AG09309 (cell line): ENCODE measurements around a stretch of chr9.

- RRBS: 0% methylated on average over 2 of the region's 23 CpGs
Observed at GRCh38 chr9:128946933-128947319, 477 bp downstream of the DOLK start.

DNA sequence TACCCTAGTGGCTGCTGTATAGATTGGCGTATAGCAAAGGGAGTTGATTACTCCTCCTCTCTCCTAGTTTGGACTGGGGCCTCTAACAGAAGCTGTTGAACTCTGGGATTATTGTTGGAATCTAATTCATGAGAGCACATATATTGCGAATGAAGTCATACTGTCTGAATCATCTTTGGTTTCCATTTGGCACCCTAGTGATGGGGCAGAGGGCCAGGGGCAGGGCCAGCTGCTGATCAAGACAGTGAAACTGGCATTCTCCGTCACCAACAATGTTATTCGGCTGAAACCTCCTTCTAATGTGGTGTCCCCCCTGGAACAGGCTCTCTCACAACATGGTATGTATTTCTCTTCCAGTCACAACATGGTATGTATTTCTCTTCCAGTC lies 40.3 kb downstream of the SH3GLB2 start:
- RRBS: no CpG with 5 or more reads among the region's 4 CpGs

- RRBS: no CpG with 5 or more reads among the region's 3 CpGs
Observed at GRCh38 chr9:129038507-129038898, 2.1 kb downstream of the MIGA2 start.

DNA sequence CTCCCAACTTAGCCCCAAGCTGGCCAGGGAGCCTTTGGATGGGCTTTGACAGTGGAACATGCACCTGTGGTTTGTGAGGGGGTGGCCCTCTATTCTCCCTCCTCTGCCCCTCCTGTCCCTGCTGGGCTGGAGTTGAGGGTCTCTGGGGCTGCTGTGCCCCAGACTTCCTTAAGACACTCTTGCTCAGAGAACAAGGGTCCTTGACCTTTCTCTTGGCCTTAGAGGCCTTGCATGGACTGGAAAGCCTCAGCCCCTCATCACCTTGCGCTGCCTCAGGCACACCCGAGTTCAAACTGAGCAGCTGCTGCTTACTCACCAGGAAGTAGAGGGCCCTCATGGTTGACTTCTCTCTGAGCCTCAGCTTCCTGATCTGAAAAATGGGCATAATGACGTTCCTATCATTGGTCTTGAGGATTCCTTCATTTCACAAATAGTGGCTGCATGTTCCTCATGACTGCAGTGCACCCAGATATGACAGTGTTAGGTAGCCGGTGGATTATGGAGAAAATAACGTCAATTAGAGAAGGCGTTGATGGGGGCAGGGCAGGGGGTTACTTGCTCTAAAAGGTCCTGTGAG lies 28.7 kb downstream of the IER5L start:
- RRBS: no CpG with 5 or more reads among the region's 6 CpGs

DNA sequence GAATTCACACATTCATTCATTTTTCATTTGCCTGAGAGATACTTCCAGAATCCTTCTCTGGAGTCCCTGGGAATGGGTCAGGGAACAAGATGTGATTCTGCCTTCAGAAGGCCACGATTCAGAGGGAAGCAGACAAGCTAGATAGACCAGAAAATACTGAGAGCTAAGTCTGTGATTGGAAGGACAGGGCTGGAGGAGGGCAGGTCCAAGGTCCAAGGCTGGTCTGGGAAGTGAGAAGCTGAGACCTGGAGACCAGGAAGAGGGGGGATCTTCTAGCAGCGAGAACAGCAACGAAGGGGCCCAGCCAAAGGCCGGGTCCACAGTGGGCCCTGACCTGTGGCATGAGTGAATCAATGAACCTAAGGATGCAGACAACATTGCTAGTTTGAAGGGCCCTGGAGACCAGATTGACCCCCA lies 4.1 kb upstream of the IER5L start:
- RRBS: no CpG with 5 or more reads among the region's 4 CpGs

DNA sequence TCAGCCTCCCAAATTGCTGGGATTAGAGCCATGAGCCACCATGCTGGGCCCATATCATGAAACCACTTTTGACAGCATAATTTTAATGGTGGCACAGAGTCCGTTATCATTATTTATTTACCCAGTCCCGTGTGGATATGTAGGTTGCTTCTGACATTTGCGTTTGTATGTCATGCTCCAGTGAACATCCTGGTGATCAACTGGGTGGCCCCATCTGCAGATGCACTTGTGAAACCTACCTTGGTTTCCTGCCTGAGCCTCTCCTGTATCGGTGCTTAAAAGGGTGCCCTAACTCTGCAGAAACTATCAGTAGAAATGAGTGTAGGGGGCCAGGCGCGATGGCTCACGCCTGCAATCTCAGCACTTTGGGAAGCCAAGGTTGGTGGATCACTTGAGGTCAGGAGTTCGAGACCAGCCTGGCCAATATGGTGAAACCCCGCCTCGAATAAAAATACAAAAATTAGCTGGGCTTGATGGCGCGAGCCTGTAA lies 92.1 kb upstream of the IER5L start:
- RRBS: no CpG with 5 or more reads among the region's 12 CpGs

DNA sequence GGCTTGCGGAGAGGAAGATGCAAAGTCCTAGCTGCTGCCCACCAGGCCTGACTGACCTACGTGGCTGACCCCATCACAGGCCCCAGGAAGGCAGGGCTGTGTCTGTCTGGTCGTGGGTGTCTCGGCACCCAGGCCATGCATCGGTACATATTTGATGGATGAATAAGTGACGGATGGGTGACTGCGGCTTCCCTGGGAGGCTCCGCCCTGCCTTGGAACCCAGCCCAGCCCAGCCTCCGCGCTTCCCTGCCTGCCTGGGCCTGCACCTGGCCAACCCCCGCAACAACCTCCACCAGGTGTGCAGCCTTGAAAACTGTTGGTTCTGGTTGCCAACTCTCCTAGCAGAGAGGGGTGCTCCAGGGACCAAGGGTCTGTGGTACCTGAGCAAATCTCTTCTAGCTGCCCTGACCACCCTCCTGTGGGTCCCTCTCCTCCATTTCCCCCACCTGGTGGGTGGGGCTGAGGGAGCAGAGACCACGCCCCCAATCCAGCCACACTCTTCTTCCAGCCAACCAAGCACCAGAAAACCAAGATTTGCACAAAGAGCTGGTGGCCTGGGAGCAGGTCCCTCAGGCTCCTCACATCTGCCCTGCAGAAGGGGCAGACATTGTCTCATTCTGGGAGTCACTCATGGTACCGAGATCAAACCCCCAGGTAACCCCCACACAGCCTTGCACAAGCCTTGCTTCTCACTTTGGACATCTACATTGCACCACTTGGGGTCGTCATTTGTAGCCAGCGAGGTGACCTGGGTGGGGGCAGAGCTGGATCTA lies 100.5 kb upstream of the IER5L start:
- RRBS: no CpG with 5 or more reads among the region's 15 CpGs

GRCh38 chr9:129412911-129413870 lies 207.7 kb downstream of the C9orf50 start:
- RRBS: 3% methylated on average over 35 of the region's 86 CpGs

- RRBS: 96% methylated on average over 3 of the region's 37 CpGs
Observed at GRCh38 chr9:129451057-129452254, 169.4 kb downstream of the C9orf50 start.

- RRBS: no CpG with 5 or more reads among the region's 10 CpGs
Observed at GRCh38 chr9:129494209-129494862, 126.6 kb downstream of the C9orf50 start.

- RRBS: no CpG with 5 or more reads among the region's 23 CpGs
Observed at GRCh38 chr9:129630569-129631328, 4.8 kb downstream of the NTMT1 start.

- RRBS: no CpG with 5 or more reads among the region's 32 CpGs
Observed at GRCh38 chr9:129631329-129632304, 5.7 kb downstream of the NTMT1 start.

- RRBS: no CpG with 5 or more reads among the region's 33 CpGs
Observed at GRCh38 chr9:129639834-129640888, 1.8 kb downstream of the ASB6 start.

GRCh38 chr9:129665930-129666526 lies 581 bp downstream of the PRRX2 start:
- RRBS: 2% methylated on average over 24 of the region's 69 CpGs

DNA sequence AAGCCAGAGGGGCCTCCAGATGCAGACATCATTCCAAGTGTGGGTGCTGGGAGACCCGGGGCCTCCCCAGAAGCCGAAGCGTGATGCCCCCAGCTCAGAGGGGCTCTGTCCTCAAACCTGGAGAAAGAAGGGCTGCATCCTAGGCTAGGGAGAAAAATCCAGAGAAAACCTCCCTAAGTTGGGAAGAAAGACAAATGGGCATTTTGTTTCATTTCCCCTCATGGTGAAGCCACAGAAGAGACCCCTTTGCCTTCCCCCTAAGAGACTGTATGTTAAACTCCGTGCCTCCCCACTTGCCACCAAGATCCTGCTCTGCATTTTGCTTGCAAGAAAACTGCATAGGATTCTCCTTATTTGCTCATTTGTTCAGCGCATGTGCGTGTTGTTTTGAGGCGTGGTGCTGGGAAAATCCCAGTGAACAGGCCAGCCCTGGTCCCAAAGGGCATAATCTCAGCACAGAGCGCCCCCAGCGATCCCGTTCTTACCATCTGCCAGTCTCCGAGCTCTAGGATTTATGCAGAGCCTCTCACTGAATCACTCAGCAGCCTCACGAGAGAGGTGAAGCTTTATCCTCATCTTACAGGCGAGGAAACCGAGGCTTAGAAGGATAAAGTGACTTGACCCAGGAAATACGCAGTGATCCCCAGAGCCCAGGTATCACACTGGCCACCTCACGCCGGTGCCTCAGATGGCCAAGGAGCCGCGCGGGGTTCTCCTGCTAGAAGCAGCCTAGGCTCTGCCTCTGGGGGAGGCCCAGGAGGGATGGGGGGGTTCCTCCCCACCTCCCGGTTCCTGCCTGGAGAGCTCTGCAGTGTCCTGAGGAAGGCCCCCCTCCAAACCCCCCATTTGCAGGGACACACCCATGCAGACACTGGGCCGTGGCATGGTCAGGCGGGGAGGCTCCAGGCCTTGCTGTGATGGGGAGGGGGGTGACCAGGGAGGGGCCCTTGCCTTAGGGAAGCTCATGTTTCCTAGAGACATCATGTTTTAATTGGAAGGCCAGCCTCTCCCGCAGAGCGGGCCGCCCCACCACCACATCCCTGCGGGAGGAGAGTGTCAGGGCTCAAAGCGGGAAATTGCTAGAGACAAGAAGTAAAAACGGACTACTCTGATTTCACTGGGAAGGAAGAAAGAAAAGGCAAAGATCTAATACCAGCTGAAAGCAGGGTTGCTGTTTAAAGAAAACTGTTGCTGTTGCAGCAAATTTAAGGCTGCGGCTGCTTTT lies 11.7 kb downstream of the PRRX2 start:
- RRBS: no CpG with 5 or more reads among the region's 30 CpGs

- RRBS: 3% methylated on average over 7 of the region's 36 CpGs
Observed at GRCh38 chr9:129712263-129713238, 40.3 kb downstream of the PTGES start.

- RRBS: no CpG with 5 or more reads among the region's 1 CpG
Observed at GRCh38 chr9:129763150-129763558, 10.3 kb upstream of the PTGES start.

DNA sequence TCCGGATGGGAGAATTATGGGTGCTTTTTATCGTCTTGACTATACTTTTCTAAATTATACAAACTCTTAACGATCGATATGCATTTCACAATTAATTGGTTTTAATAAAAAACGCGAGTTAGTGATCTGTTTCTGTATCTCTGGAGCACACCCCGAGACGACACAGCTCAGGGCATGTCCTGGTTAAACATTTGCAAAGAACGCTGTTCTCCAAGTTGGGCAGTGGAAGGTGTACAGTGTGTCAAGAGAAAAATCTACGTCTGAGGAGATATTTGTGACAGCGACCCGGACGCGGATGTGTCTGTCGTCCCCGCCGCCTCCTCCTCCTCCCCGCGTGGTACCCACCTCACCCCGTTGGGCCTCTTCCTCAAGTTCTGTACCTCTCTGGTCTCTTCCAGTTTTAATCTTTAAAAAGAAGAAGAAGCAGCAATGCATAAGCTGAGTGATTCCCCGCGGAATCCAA lies 682 bp downstream of the C9orf78 start:
- RRBS: no CpG with 5 or more reads among the region's 22 CpGs

DNA sequence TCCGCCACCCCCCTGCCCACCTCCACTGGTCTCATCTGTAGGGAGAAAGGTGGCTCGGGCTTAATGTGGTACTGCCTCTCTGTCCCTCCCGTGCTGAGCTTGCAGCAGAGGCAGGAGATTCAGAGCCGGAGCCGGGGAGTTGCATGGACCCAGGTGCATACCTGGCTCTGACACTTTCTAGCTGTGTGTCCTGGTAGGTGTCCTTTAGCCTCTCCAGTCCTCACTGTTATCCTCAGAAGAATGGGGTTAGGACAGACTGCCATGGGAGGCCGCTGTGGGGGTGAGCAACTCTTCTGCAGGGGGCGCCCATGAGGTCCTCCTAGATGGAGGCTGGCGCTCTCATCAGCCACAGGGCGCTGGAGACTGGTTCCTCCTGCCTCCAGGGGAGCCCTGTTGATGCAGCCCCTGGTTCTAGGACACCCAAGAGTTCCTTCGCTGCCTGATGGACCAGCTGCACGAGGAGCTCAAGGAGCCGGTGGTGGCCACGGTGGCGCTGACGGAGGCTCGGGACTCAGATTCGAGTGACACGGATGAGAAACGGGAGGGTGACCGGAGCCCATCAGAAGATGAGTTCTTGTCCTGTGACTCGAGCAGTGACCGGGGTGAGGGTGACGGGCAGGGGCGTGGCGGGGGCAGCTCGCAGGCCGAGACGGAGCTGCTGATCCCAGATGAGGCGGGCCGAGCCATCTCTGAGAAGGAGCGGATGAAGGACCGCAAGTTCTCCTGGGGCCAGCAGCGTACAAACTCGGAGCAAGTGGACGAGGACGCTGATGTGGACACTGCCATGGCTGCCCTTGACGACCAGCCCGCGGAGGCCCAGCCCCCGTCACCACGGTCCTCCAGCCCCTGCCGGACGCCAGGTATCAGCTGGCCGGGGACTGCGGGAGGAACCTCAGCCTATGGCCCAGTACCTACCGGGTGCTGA lies 32.6 kb downstream of the USP20 start:
- RRBS: 91% methylated on average over 13 of the region's 46 CpGs

DNA sequence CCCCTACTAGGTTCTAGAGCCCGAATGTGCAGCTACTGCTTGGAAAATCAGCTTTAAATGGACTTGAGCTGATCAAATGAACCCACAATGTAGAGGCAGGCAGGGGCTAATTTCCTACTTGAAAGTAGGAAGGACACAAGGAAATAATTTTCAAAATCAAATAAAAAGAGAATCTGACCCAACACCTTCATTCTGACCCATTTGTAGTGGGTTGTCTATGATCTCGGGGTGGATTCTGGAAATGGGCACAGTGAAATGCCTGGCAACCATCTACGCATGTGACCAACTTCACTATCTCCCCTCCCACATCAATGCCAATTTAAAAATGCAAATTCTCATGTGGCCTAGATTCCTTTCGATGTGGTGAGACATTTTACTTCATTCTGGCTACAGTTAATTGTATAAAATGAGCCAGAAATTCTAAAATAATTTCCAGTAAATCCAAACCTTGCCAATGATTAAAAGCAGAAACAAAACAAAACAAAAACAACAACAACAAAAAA lies 58.8 kb downstream of the USP20 start:
- RRBS: no CpG with 5 or more reads among the region's 4 CpGs